Hematopoietic multipotent progenitor cell (in vitro differentiated cells): ENCODE measurements around the gene IGF2BP1.

GRCh38 chr17:48456502-48456986 lies 26.5 kb upstream of the SKAP1 start:
- CAGE, long polyA plus RNA: no peak

- CAGE, long polyA plus RNA: no peak
Measured at GRCh38 chr17:48564750-48565446, 13.3 kb downstream of the HOXB4 start.

DNA sequence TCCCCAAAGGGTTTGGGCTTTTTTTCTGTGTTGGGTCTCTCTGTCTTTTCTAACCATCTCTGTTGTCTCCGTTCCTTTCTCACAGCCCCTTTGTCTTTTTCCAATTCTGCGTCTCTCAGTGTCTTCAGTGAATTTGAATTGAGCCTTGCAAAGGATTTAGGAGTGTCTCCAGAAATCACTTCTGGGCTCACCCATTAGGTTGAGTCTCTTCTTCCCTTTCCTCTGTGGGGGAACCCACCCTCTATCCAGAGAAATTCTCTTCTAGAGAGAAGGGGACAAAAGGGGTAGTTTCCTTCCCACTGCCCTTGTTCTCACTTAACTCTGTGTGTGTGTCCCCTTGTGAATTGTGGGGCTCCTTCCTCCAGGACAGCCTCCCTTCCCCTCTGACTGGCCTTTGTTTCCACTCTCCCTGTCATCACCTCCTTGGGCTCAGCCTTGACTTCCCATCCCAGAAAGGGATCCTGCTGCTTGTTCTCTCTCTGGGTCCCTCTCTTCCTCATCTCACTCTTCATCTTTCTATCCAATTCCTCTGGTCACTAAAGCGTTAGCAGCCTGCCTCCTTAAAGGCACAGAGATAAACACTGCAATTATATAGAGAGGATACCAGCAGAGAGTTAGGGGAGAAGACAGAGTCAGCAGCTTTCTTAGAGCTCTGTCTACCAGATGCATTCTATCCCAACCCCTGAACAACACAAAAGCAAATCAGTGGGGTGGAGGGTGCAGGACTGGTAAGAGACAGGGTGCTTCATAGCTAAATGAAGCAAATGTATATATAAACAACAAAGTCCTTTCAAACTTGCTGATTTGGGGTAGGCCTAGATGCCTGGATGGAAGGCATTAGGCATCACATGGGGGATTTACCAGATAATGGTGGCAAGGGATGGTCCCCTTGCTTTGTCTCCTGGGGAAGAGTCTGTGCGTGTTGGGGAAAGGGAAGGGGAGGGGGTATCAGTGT lies 12.4 kb downstream of the HOXB4 start:
- CAGE, long polyA plus RNA: no peak

- CAGE, long polyA plus RNA: no peak
Measured at GRCh38 chr17:48576384-48577207, 1.6 kb downstream of the HOXB4 start.

- CAGE, long polyA plus RNA: no peak
Measured at GRCh38 chr17:48588407-48589148, 1.5 kb downstream of the HOXB3 start.

DNA sequence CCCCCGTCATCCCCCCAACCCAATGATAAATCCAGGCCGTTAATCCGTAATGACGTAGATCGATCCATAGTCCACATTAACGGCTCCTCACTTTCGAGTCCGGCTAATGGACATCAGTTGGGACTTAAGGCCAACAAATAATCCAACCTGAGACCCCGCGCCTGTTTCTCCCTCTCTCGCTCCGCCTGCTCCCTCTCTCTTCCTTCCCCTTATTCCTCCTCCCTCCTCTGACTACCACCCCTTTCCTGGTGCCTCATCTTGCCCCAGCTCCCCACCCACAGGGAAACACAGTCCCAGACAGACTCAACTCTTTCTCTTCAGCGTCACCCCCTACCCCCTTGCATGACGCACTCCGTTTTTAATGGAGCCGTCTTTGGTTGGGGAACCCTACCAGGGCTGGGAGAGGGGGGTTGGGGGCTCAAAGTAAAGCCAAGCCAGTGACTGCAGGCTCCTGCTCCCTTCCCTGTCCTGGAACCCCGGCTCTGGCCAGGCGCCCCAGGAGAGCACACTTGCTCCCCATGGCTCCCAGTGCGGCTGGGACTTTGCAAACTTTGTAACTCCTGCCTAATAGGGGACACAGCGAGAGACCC lies 3.5 kb upstream of the HOXB5 start:
- CAGE, long polyA plus RNA: no peak

DNA sequence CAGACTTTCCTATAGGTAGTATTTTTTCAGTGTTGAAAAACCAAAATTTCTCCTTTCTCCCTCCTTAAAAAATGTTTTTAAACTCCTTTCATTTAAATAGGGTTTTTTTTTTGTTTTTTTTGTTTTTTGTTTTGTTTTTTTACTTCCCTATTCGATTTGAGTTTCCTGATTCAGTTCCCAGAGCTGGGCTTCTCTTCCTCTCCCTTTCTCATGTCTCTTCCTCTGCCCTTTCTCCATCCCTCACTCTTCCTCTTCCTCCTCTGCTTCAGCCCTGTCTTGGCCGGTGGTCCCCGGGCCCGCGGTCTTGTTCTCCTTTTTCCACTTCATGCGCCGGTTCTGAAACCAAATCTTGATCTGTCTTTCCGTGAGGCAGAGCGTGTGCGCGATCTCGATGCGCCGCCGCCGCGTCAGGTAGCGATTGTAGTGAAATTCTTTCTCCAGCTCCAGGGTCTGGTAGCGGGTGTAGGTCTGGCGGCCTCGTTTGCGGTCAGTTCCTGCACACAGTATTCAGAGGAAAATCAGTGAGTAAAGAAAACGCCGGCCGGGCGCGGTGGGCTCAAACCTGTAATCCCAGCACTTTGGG lies 2.9 kb upstream of the HOXB6 start:
- CAGE, long polyA plus RNA: no peak

GRCh38 chr17:48611637-48612452 lies 1.0 kb upstream of the HOXB7 start:
- CAGE, long polyA plus RNA: no peak

DNA sequence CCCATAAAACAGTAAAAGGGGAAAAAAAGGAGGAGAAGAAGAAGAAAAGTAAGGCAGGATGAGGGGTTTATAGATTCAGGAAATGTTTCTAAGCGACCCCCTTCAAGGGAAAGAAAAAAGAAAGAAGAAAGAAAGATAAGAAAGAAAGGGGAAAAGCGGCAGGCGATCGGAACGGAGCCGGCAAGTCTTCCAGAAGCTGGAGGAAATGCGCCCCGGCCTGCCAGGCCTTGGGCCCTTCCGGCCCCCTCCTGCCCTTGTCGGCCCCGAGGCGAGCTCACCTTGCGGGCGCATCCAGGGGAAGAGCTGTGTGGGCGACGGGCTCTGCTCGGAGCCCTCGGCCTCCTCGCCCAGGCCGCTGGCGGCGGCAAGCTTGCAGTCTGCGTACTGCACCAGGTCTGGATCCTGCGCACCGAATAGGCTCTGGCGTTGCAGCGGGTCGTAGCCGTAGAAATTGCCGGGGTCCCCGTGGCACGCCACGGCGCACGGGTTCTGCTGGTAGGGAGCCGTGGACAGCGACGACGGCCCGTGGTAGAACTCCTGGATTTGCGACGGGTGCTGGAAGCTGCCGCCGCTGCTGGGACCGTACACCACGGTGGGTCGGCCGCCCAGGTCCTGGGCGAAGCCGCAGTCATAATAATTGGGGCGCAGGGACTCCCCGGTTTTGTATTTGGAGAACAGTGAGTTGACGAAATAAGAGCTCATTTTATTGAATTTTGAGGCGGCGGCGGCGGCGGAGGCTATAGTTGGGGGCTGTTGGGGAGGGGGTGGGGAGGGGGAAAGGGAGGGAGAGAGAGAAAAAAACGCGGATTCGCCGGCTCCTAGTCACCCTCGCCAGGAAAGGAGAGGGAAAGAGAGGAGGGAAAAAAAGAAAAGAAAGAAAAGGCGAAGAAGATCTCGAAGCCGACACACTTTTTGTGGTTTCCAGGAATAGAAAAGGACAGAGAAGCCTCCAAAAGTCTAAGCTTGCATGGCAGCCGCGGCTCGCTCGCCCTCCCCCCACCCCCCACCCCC lies 784 bp downstream of the HOXB8 start:
- CAGE, long polyA plus RNA: no peak

- CAGE, long polyA plus RNA: no peak
Measured at GRCh38 chr17:48630303-48630788, 4.2 kb upstream of the HOXB9 start.

DNA sequence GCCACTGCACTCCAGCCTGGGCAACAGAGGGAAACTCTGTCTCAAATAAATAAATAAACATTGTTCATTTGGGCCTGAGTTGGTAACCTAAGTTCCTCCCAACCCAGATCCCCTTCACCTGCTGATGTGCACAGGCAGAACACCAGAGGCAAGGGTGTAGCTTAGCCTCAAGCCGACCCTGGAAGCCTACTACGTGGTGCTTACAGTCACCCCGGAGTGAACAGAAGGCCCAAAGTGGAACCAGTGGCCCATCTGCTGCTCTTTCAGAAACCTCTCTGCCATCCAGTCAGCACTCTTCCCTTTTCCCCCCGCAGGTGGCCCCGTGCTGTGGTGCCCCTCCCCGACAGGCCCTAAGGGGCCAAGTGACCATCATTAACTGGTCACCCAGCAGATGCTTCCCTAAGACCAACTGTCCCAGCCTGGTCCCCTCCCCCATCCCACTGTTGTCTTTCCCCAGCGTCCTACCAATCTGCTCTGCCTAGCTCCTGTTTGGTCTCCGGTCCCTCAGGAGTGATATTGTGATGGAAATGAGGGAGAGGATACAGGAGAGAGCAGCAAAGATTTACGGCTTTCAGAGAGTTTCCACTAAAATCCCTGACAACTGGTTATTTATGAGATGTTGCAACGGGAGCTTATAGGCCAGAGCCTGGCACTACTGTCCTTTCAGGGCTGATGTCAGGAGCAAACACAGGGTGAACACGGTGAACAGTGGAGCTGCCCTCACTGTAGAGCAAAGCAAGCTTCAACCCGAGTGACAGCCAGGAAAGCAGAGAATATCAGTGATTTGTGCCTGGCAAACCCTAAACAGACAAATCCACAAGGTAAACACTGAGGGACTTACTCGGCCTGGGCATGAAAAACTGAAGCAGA lies 1.3 kb upstream of the TTLL6 start:
- CAGE, long polyA plus RNA: no peak

DNA sequence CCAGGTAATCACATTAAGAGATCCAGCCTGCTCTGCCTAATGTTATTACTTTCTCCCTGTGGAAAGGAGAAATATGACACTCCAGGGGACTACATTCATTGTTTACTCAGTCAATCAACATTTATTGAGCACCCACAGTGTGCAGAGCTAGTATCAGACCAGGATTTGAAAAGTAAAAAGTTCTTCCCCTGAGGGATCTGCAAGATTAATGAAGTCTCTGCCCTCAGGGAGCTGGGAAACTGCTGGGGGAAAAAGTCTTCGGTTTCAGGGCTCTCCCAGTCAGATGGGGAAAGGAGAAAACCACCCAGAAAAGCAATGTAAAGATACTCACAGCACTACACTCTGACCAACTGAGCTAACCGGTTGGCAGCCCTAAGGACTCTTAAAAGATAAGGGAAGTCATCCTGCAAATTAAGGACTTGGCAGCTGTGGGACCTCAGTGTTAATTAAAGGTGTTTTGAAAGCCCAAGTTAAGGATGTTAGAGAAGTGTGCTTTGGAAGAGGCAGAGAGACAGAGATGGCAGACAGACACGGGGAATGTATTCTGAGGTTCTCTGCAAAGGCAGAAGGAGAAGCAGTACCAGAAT lies 23.3 kb upstream of the ATP5MC1 start:
- CAGE, long polyA plus RNA: no peak

DNA sequence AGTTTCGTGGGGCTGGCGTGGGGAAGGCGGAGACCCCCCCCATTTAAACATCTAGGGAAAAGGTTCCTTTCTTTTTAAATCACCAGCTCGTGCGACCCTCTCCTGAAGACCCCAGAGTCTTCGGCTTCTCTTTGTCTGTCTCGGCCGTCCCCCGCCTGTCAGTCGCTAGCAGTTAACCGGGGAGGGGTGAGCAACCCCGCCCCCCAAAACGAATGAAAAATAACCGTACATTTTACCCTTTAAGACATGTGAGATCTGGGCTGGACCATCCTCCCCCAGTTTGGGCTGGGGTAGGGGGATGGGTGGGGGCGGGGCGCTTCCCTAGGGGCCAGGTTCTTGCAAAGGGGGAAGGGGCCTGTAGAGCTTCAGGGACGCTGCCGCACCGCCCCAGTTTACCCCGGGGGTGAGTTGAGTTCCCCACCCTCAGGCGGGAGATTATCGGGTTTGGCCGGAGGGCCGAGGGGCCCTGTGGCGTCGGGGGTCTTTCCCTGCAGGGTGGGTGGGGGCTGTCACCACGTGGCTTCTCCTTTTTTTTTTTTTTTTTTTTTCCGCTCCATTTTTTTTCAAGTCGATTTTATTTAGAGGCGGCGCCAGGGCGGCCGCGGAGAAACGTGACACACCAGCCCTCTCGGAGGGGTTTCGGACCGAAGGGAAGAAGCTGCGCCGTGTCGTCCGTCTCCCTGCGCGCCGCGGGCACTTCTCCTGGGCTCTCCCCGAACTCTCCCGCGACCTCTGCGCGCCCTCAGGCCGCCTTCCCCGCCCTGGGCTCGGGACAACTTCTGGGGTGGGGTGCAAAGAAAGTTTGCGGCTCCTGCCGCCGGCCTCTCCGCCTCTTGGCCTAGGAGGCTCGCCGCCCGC lies at the start of gene IGF2BP1:
Gene IGF2BP1 (plus strand): TSS at position 550 of the 858 bp plus-strand sequence.
- CAGE, long polyA plus RNA: no peak

GRCh38 chr17:49035470-49036349 lies 38.5 kb downstream of the IGF2BP1 start:
- CAGE, long polyA plus RNA: no peak

DNA sequence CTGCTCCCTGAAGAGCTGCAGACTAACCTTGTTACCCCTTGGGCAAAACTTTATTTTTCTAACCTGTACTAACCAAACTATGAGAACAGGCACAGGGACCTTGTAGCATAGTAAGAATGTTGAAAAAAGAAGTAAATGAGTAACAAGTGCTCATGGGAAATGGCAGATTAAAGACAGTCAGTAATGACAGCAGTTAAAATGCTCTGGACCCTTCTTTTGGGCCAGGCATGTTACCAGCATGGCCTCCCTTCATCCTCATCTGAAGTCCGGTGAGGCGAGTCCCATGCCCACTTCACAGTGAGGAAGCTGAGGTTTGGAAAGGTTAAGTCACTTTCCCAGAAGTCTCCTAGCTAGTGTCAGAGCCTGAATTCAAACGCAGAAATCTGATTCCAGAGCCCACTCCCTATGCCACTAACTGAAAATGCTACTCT lies 1.9 kb downstream of the ABI3 start:
- CAGE, long polyA plus RNA: no peak

GRCh38 chr17:49218758-49219974 lies 8.7 kb downstream of the ABI3 start:
- CAGE, long polyA plus RNA: start-site peak on the plus strand at chr17:49219508-49219570, 6 reads

GRCh38 chr17:49223429-49224431 lies 6.9 kb downstream of the PHOSPHO1 start:
- CAGE, long polyA plus RNA: no peak

- CAGE, long polyA plus RNA: no peak
Measured at GRCh38 chr17:49352601-49353058, 9.4 kb downstream of the ZNF652 start.

DNA sequence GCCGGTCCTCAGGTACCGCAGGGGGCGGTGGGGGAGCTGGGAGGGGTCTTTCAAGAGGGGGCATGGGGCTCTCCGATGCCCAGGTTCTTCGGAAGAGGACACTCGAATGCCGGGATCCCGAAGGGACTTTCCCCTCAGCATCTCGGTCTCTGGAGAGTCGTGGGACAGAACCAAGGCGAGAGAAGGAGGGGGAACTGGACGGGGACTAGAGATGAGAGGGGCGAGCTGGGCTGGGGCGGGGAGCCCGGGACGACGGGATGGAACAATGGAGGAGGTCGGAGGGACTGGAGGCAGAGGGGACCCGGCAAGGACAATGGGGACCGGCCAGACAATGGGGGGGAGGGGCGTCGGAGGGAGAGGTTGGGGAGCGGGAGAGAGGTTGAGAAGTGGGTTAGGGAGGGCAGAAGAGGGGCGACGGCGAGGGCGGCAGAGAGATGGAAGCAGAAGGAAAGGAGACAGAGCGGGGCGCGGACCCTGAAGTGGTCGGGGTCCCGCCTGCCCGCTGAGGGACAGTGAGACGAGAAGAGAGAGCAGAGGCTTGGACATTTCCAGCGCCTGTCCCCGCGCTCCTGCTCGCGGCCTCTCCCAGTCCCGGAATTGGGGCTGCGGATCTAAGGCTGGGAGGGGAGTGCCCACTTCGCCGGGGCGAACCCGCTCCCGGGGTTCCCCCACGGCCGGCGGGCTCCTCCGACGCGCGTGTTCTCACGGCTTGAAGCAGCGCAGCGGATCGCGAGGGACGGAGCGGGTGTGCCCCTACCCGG lies 797 bp downstream of the NGFR start:
- CAGE, long polyA plus RNA: no peak

DNA sequence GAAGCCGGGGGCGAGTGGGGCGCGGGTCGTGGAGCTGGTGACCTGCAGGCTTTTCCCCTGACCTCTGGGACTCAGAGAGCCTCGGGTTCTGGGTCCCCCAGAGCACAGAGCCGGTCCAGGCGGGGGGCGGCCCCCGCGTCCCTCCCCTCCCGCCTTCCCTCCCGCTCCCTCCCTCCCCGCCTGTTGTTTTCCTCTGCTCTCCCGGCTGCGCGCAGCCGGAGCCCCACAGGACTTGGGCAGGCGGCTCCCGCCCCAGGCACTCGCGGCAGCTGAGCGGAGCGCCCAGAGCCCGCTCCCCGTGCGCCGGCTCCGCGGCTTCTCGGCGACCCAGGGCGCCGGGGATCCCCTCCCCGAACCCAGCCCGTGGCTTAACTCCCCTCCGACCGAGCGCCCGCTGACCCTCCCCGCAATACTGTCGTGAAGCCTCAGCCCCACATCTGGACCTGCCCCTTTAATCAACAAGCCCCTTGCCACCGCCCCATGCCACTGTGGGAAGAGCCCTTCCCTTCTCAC lies 975 bp downstream of the NXPH3 start:
- CAGE, long polyA plus RNA: no peak